Suprapubic skin (tissue), 4 donors: ENCODE measurements around a stretch of chr9.

DNA sequence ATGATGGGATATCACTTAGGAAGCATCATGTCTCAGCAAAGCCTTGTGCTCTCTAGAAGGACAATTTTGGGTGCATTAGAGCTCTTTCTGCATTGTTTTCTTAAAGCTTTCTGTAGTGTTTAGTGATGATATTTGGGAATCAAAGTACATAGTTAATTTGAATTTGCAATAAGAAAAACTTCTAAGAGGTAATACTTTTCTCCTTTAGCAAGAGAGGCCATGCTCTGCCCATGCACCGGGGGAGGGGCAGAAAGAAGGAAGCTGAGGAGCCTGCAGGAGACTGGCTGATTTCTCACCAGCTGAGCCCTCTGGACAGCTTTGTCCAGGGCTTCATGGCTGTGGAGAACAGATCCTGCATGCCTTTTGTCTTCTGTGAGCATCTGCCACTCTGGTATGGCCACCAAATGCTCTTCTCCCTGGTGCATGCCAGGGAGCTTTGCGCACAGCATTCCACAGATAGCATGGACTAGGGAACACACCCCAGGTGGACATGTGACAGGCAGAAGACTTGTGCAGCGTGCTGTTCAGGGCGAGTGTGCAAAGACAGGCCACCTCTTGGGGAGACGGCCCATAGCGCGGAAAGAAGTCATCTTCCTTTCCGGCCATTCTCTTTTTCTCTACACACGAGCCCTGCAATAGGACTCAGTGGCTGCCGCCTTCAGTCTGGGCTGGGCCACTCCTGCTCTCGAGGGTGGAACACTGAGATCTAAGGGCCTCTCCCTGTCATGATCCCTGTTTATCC is 56.5 kb downstream of the GADD45G start:
- PRO-cap, result no peak
- RAMPAGE, long total RNA, 4 experiments, result no peak in any of the 4 experiments

DNA sequence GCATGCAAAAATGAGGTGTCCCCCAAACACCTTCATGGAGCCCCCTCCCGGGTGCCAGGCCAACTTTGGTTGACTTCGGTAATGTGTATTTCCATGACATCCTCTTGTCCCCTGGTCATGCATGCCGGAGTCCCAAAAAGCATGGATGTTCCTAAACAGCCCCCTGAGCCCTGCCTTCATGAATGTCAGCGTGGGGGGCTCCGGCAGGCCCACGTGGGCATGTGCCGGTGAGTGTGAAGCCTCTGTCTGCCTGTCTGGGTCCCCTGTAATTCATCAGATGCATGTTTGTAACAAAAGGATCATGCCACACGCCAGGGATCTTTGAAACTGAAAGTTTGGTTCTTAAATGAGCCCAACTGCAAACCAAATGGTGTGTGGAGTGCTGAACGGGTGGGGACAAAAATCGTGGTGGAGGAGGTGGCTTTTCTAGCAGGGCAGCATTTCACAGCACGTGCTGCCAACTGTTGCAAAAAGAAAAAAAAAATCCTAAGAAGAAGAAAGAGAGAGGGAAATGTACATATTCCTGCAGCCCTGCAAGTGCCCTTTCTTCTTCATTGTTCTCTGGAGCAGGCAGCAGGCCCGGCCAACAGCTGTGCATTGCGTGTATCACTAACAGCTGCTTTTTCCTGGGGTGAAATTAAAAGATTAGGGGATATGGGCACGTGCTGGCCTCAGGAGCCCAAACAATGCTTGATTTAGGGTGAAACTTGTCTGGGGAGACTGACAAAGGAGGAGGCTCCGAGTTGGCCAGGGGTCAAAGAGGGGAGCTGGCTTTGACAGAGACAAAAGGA is 72.8 kb downstream of the GADD45G start:
- PRO-cap, result no peak
- RAMPAGE, long total RNA, 4 experiments, result no peak in any of the 4 experiments

GRCh38 chr9:89992401-89993216 is 387.8 kb downstream of the GADD45G start:
- PRO-cap, result no peak
- RAMPAGE, long total RNA, 4 experiments, result no peak in any of the 4 experiments

DNA sequence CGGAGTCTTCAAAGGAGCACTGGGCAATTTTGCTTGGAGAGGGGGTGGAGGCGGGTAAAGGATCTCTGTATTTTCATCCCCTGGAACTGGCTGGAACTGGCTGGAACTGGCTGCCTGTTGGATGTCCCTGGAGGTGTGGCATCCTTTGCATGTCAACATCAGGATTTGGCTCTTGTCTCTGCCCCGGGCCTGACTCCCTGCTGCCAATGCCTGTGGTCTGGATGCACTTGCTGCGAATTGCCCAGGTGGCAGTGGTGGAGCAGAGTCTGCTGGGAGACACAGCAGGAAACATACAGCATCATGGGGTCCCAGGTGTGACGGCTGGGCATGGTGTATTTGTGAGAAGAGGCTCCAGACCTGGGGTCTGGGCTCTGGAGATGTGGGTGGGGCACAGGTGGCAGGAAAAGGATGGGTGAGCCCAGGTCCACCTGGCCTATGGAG is 391.4 kb downstream of the GADD45G start:
- PRO-cap, result no peak
- RAMPAGE, long total RNA, 4 experiments, result no peak in any of the 4 experiments

DNA sequence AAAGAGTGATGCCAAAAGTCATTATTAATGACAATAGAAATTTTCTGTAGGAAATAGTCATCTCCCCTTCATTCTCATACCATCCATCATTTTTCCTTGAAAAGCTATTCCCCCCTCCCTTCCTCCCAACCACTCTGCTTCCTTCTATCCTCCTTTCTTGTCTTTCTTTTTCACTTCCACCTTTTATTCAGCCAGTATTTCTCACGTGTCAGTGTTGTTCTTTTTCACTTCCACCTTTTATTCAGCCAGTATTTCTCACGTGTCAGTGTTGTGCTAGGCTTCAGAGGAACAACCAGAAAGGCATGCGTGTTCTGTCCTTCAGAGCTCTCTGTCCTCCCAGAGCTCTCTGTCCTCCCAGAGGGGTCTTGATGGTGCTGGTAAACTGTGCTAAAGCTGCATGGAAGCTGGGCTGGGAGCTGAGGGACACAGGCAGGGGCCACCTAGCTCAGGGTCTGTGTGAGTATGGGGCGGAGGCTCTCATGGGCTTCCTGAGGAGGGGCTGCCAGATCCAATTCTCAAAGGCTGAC is 419.6 kb downstream of the GADD45G start:
- PRO-cap, result no peak
- RAMPAGE, long total RNA, 4 experiments, result no peak in any of the 4 experiments

DNA sequence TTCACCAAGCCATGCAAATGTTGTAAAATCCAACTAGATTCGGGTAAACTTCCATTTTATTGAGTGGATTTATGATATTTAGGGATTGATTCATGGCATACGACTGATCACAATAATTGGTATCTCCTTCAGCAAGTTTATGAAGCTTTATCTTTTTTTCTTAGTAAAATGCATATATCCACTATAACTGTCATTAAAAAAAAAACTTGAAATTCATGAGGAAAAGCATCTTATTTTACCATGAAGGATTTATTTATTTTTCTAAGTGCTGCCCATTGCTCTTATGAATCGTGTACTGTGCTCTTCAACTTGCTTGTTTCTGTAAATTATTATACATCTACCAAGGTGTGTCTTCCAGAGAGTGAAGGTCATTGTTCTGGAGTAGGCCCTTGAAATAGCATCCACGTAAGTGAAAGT is 473.3 kb downstream of the DIRAS2 start:
- PRO-cap, result no peak
- RAMPAGE, long total RNA, 4 experiments, result no peak in any of the 4 experiments

DNA sequence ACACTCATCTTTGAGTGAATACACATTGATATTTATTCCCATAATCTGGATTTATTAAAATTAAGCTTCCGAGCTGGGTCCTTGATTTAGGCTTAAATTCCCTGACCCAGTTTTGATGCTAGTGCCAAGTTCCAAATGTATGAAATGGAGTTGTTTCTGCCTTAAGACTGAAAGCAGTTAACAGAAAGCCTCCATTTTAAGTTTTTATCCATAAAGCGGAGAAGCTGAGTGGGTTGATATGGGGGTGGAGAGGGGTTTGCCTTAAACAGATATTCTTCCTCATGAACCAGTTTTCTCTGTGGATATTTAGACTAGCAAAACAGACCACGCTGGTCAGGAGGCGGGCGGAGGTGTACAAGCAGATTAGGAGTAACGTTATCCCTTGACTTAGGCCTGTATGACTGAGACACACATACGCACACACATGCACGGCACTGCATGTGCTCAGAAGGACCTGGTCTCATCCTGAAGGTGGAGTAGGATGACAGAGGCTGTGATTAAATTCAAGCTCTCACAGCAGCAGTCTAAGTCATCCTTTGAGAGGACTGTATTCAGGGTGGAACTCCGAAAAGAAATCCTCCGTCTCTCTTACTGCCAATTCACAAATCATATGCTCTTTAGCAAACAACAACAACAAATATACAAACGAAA is 209.8 kb downstream of the DIRAS2 start:
- PRO-cap, result no peak
- RAMPAGE, long total RNA, 4 experiments, result no peak in any of the 4 experiments

GRCh38 chr9:90802065-90803173 is 800 bp downstream of the SYK start:
- PRO-cap, result no peak
- RAMPAGE, long total RNA, 4 experiments, result no peak in any of the 4 experiments

GRCh38 chr9:90826190-90826788 is 24.7 kb downstream of the SYK start:
- PRO-cap, result no peak
- RAMPAGE, long total RNA, 4 experiments, result no peak in any of the 4 experiments

GRCh38 chr9:90878580-90879102 is 77.0 kb downstream of the SYK start:
- PRO-cap, result no peak
- RAMPAGE, long total RNA, 4 experiments, result no peak in any of the 4 experiments

DNA sequence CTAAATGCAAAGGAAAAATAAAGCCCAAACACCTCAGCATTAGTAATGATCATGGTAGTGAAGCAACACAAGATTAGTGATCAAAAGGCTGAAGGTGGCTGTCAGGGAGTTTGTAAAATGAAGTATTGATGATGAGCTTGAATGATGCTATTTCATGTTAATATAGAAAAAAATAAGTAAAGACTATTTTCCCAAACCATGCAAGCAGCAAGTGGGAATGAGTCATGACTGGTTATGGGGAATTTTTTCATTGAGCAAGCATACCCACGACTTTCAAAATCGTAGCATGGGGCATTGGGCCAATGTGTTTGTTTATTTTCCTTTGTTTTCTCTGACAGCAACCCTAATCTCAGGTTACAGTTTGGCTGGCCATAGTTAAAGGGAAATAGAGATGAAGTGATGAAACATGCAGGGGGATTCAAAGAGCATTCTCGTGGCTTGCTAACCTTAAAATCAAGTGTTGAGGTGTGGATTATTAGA is 258.8 kb downstream of the SYK start:
- PRO-cap, result no peak
- RAMPAGE, long total RNA, 4 experiments, result no peak in any of the 4 experiments

GRCh38 chr9:91163632-91164221 is 198.0 kb downstream of the AUH start:
- PRO-cap, result no peak
- RAMPAGE, long total RNA, 4 experiments, result no peak in any of the 4 experiments

DNA sequence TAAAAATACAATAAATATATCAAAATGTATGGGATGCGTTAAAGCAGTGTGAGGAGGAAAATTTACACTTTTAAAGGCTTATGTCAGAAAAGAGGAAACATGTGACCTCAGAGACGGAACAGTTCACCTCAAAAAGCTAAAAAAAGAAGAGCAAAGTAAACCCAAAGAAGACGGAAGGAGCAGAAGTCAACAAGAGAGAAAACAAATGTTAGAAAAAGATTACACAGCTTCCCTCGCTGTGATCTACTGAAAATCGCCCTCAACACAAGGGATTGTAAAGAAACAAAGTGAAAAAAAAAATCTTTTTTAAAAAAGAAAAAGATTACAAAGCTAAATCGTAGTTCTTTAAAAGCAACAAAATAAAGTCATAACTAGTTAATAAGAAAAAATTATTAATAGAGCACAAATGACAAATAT is 186.9 kb downstream of the AUH start:
- PRO-cap, result no peak
- RAMPAGE, long total RNA, 4 experiments, result no peak in any of the 4 experiments

DNA sequence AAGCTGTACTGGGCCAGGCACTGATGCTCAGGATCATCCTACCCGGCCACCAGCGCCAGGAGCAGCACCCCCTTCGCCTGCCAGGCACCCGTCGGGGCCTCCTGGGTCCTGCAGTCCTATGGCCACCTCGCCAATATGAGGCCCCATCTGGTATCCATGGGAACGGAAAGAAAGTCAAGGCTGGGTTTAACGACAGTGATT is 132.6 kb downstream of the ROR2 start:
- PRO-cap, result no peak
- RAMPAGE, long total RNA, 4 experiments, result no peak in any of the 4 experiments

DNA sequence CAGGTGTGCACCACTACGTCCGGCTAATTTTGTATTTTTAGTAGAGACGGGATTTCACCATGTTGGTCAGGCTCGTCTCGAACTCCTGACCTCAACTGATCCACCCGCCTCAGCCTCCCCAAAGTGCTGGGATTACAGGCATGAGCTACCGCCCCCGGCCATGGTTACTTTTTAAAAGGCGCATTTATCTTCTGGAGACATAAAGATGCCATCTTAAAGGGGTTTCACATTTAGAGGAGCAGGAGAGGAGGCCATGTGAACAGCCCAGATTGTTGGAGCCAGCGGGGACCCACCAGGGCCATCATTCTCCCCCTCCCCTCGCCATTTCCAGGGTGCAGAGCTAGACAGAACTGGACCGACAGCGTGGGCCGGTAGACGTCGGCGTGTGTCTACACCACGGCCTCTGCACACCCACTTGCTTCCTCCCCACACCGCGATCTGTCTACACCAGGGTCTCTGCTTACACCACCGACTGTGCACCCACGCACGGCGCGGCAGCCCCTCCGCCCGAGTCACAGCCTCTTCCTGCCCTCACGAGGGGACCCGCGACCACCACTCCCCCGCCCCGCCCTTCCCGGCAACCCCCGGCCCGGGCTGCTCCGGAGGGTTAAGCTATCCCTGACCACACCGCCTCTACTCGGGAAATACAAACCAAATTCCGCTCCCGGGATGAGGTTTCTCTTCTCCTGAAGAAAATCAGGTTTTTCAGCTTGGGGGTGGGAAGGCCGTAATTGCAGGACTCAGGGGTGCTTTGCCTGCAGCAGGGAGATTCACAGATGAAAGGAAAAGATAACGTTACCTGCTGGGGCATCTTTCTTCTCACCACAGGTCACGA is 63.8 kb downstream of the ROR2 start:
- PRO-cap, result no peak
- RAMPAGE, long total RNA, 4 experiments, result no peak in any of the 4 experiments

DNA sequence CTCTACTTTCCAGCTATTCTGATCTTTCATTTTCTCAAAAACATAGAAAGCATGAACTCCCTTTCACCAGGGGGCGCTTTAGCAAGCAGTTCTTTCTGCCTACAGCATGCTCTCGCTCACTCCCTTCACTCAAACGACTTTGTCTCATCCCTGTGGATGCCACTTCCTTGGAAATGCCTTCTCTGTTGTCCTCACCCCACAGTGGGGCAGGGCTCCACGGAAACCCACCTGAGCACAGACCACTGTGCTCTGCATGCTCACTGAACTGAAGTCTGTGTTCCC is 4.8 kb upstream of the ROR2 start:
- PRO-cap, result no peak
- RAMPAGE, long total RNA, 4 experiments, result no peak in any of the 4 experiments

DNA sequence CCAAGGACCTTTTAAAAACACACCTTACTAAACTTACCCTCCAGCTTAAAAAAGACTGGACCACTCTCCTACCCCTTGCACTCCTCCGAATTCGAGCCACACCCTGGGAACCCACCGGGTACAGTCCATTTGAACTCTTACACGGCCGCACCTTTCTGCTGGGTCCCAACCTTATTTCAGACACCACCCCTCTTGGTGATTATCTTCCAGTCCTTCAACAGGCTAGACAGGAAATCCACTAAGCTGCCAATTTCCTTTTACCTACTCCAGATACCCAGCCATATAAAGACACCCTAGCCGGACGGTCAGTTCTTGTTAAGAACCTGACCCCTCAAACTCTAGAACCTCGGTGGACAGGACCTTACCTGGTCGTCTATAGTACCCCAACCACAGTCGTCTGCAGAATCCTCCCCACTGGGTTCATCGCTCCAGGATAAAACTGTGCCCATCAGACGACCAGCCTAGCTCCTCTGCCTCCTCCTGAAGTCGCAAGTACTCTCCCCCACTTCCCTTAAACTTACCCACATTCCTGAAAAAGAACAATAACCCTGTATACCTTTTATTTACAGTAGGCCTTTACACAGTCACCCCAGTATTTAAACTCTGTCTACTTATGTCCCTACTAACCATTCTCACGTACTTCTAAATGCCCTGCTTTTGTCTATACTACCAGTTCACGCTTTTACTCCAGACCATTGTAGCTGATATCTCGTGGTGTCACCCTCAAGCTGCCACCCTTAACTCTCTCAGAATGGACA is 38.0 kb downstream of the SPTLC1 start:
- PRO-cap, result no peak
- RAMPAGE, long total RNA, 4 experiments, result start-site peak on the minus strand in 1 of 4 experiments, centred at position 412 of the sequence, 32 reads per replicate

DNA sequence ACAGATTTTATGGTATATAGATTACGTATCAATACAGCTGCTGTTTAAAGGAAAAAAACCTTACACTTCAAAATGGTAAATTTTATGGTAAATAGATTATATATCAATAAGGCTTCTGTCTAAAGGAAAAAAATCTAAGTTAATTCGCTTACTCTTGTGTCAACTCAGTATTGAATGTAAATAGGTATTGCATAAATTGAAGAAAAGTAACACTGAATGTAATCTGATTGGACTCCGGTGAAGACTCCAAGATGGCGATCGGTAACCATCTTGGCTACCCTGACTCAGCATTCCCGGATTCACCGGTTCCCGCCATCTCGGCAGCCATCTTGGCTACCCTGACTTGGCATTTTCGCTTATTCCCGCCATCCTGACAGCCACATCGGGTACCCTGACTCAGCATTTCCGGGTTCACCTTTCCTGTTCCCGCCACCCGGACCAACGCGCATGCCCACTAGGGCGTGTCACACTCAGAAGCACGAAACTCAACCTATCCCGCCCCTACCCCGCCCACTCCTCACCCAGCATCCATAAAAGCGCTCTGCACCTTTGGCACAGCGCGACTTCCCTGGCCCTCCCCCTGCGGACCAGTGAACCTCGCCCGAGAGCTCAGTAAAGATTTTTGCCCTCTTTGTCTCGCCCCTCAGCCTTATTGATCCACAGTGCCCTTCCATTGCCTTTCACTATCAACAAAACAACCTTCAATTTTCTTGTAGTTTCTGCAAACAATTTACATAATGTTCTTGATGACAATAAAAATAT is 17.2 kb downstream of the SPTLC1 start:
- PRO-cap, result no peak
- RAMPAGE, long total RNA, 4 experiments, result no peak in any of the 4 experiments

- PRO-cap, result no peak
- RAMPAGE, long total RNA, 4 experiments, result no peak in any of the 4 experiments
Observed at GRCh38 chr9:92133808-92134657, 18.8 kb upstream of the SPTLC1 start.

DNA sequence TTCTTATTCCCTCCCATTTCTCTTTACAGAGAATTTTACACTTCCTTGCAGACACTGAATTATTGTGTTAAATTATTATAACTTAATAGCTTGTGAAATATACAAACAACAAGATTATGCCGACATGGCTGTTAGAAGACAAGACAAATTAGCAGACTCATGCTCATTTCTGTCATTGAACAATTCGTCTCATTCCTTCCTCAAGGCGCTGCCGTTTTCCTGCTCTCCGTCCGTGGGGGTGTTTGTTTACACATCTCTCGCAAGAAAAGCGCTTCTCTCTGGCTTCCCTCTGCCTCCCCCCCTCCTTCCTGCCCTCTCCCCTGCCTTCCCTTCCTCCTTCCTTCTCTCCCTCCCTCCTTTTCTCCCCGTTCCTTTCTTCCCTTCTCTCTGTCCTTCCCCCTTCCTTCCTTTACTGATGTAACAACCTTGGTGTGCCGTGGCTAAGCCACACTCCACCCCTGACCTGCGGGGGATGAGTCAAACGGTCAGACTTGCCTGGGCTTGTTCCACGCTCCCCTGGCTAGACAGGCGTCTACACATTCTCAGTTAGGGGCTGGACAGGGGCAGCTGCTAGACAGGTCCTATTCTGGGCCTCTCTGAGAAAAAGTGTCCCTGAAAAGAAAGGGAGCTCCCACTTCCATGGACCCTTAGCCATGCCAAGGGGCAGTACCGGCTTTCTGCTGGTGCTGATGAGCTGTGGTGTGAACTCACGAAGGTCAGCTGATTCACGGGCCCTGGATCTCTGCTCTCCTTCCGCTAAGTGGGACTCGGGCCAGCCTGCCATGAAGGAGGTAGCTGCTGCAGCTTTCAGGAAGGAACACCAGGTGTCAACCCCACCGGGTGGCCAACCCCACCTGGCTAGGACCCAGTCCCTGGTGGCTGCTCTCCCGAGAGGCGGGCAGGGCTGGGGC is 32.0 kb upstream of the SPTLC1 start:
- PRO-cap, result unidirectional peak, minus-strand start at position 411 of the sequence
- RAMPAGE, long total RNA, 4 experiments, result no peak in any of the 4 experiments